Esophagus muscularis mucosa (tissue), 4 donors: ENCODE measurements around a stretch of chr6.

GRCh38 chr6:151815518-151816139, 8.1 kb downstream of the ESR1 start:
- PRO-cap, result no peak
- RAMPAGE, long total RNA, 4 experiments, result no peak in any of the 4 experiments

DNA sequence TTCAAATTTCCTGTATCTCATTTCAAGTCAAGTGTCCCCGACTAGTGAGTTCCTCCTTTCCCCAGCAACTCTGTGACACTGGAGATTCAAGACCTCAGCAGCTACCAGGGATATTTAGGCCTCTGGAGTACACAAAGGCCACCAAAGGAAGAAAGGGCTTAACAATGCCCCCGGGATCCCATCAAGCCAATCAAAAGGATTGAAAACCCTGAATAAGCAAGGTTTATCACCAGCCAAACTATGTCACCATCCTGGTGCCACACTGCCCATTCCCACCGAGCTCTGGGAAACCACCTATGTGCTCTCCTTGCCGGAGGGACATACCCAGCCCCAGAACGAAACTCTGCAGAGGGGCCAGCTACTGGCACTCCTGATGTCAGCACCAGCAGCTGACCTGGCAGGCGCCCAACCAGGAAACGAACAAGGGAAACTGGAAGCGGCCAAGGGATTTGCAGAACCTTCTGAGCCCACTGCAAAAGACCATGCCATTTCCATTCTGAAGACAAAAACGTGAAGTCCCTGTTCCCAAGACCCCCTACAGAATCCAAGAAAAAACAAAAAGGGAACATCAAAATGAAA, 305.0 kb downstream of the ESR1 start:
- PRO-cap, result unidirectional peak, plus-strand start at position 412 of the sequence; unidirectional peak, plus-strand start at position 454 of the sequence
- RAMPAGE, long total RNA, 4 experiments, result no peak in any of the 4 experiments

- PRO-cap, result unidirectional peak, plus-strand start at chr6:152129850; bidirectional peak, plus-strand start at chr6:152129942, minus-strand start at chr6:152129907
- RAMPAGE, long total RNA, 4 experiments, result no peak in any of the 4 experiments
These were observed 322.3 kb downstream of the ESR1 start for GRCh38 chr6:152129596-152130284.

DNA sequence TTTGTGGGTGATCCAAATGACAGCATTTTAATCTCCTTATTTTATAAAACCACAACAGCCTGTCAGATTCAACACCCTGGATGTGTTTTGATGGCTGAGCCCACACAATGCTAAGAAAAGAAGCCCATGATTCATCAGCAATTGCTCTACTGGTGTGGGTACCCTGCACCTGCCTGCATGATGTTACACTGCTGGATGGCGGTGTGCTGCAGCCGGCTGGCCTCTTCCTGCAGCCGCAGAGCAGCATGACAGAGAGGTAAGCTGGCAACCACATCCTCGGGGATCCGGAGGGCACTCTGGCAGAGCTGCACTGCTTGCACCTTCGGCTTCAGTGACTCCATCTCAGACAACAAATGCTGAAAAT, 327.5 kb downstream of the SYNE1 start:
- PRO-cap, result no peak
- RAMPAGE, long total RNA, 4 experiments, result no peak in any of the 4 experiments

GRCh38 chr6:152701772-152702399, 4.2 kb downstream of the MYCT1 start:
- PRO-cap, result no peak
- RAMPAGE, long total RNA, 4 experiments, result no peak in any of the 4 experiments

DNA sequence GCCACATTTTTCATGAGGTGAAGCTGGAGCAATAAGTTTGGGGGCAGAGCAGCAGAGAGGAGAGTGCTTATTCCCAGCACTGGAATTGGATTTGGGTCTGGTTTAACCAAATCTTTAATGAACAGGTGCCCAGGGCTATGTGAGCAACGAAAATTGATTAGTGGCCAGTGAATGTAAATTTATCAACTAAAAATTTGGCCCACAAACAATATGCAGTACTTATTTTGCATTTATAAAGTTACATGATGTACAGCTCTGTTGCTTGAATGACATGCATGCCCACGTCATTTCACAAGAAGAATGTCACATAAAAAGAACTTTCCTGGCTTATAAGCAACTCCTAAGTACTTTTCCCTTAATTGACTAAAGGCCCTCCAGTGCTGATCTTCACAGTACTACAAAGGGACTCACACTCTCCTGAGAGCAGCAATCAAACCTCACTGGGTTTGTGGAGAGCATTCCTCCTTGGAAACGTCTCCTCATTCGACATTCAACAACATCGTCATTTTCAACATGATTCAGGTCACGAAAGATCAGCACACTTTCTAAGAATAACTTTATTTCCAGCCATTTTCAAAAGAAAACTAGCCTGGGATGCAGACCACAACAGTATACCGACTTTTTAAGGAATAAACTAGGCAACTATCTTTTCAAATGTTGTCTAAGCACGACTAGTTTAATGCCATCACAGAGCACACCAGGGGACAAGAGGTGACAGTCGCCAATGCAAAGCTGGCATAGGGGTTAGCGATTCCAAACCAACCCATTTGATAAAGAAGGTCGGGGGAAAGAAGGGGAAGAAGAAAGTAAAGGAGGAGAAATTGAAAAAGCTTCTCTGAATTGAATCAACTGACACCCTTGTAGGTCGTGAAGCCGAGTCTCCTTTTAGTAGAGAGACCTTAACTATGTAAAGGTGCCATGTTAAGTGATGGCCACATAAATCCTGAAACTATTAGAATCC, 111.0 kb downstream of the IPCEF1 start:
- PRO-cap, result no peak
- RAMPAGE, long total RNA, 4 experiments, result no peak in any of the 4 experiments

- PRO-cap, result no peak
- RAMPAGE, long total RNA, 4 experiments, result no peak in any of the 4 experiments
These were observed 63.9 kb downstream of the IPCEF1 start for GRCh38 chr6:154292613-154293170.

DNA sequence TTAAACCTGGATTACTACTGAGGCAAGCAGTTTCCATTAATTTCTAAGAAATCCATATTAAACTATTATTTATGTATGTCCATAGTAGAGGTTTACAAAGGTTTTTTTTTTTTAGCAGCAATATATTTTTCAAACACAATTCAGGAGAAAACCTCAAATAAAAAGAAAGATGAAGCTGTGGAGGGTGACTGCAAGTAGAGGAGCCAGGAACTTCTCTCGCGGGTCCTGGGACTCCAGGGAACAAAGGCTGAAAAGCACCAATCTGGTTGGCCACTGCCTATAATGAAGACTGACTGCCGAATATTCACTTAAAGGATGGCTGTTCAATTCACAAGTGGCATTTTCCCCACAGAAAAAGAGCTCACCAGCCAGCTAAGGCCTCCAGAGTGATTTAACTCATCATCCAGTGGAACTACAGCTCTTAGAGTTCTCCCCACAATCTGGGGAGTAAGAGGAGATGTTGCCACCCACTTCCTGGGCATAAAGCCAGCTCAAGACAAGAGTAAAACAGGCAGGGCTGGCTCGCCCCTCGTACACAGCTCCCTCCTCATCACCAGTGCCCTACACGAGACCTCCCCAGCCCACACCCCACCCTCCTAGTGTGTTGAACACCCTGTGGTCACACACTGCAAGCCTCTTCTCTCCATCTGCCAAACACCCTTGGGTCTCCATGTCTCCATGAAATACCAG, 47.0 kb upstream of the IPCEF1 start:
- PRO-cap, result no peak
- RAMPAGE, long total RNA, 4 experiments, result no peak in any of the 4 experiments

GRCh38 chr6:154501182-154501827, 9.2 kb downstream of the CNKSR3 start:
- PRO-cap, result no peak
- RAMPAGE, long total RNA, 4 experiments, result no peak in any of the 4 experiments

- PRO-cap, result no peak
- RAMPAGE, long total RNA, 4 experiments, result no peak in any of the 4 experiments
These were observed 56.6 kb upstream of the CNKSR3 start for GRCh38 chr6:154566943-154567528.

GRCh38 chr6:154619262-154619697, 108.8 kb upstream of the CNKSR3 start:
- PRO-cap, result no peak
- RAMPAGE, long total RNA, 4 experiments, result no peak in any of the 4 experiments

GRCh38 chr6:154781659-154783050, 48.9 kb downstream of the SCAF8 start:
- PRO-cap, result no peak
- RAMPAGE, long total RNA, 4 experiments, result no peak in any of the 4 experiments

DNA sequence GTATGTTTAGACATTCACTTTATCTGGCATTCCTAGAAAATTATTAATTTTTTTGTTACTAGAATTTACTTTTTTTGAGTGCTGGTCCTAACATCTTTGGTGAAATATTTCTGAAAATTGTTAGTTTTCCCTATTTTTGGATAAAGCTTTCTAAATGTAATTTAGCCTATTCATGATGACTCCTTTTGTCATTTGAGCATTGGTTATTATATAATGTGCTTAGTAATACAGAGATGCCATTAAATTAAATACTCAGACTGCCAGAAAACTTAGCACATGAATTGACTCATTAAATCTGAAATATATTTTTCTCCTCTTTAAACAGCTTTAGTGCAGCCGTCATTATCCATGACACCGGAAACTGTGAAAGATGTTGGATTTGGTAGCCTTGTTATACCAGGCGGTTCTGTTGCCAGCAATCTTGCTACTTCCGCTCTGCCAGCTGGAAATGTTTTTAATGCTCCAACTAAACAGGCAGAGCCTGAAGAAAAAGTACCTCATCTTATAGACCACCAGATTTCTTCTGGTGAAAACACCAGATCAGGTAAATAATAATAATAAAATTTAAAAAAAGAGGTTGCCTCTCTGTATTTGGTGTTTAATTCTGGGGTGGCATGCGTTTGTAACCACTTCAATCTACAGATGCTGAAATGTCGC, 97.5 kb downstream of the SCAF8 start:
- PRO-cap, result no peak
- RAMPAGE, long total RNA, 4 experiments, result no peak in any of the 4 experiments

DNA sequence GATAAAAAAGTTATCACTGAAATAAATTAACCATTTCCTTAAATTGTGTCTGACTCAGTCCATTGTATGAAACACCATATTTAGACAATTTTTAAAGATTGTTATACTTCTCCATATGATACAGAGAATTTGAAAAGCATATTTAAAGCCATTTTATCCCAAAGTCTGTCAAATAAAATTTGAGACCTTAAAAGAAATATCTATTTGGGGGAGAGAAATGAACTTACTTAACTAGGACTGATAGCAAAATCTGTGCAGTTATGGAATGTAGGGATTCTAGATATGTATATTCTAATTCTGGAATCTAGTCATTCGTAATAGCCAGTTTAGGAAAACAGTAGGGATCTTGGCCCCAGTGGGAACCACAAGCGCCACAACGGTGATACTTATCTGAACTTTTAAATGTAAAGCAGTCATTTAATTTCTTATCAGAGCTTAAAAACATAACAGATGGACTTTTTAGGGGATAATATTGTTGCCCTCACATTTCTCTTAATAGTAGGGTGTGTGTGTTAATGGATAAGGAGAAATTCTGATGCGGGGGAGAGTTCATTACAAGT, 110.2 kb downstream of the SCAF8 start:
- PRO-cap, result no peak
- RAMPAGE, long total RNA, 4 experiments, result no peak in any of the 4 experiments

DNA sequence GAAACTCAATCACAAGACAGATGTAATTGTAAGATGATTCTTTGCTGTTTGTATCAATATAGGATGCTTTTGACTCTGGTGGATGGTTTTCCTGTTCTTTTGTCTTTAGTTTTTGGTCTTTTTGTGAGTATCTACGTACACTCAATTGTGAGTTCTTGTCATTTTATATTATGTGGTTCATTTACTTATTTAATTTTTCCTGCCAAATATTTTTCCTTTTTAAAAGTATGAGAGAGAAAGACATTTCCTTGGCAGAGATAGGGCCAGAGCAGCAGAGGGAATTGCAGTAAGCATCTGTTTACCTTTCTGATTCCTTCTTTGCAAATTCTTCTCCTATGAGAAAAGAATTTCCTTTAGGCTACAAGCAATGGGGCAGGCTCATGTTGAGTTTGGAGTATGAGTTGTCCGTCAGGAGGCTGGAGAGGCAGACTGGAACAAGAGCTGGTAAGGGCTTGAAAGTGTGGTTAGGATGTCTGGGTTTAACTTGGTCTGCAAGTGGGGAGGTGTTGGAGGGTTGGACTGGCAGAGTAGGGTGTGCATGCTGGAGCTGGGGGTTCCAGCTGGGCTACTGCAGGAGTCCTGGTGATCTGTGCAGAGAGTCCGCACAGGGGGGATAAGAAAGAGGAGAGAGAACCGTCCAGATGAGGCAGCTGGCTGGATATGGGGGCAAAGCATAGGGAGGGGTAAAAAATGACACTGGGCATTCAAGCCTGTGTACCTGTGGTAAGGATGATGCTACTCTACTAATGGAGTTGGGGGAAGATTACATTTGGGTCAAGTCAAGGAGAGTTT, 19.6 kb downstream of the TIAM2 start:
- PRO-cap, result no peak
- RAMPAGE, long total RNA, 4 experiments, result no peak in any of the 4 experiments

DNA sequence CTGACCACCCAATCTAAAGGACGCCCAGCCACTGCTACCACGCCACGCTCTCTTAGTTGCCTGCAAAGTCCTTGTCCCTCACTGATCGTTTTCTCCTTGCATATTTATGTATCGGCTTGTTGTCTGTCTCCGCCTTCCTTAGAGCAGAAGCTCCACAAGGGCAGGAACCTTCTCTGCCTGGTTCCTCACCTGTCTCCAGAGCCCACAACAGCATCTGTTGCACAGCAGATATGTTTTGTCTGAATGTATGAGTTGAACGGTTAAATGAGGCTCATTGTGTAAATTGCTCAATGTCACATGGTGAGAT, 96.0 kb downstream of the TIAM2 start:
- PRO-cap, result no peak
- RAMPAGE, long total RNA, 4 experiments, result no peak in any of the 4 experiments

GRCh38 chr6:155315349-155315743, 1.1 kb upstream of the TFB1M start:
- PRO-cap, result no peak
- RAMPAGE, long total RNA, 4 experiments, result no peak in any of the 4 experiments

DNA sequence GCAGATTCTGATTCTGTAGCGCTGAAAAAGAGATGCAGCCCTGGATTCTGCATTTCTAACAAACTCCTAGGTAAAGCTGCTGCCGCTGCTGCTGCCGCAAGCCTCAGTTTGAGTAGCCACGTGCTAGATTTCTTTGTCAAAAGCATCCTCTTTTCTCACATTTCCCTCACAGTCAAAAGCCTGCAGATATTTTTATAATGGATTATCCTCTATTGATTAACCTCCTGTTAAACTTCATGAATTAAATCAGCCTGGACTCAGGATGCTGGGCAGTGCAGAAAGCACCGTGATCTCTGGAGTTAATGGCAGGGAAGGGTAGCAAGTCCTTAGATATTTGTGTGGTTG, 178.5 kb upstream of the NOX3 start:
- PRO-cap, result no peak
- RAMPAGE, long total RNA, 4 experiments, result no peak in any of the 4 experiments

DNA sequence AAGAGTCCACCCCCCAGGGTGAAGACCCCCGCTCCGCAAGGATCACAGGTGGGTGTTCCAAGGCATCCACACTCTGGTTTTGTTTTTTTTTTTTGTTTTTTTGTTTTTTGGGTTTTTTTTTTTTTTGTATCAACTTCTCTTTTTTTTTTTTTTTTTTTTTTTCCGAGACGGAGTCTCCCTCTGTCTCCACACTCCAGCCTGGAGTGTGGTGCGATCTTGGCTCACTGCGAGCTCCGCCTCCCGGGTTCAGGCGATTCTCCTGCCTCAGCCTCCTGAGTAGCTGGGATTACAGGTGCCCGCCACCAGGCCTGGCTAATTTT, 58.1 kb upstream of the ARID1B start:
- PRO-cap, result no peak
- RAMPAGE, long total RNA, 4 experiments, result no peak in any of the 4 experiments

GRCh38 chr6:156779098-156780283, 2.3 kb downstream of the ARID1B start:
- PRO-cap, result bidirectional peak, plus-strand start at chr6:156779838, minus-strand start at chr6:156779729; unidirectional peak, minus-strand start at chr6:156779998
- RAMPAGE, long total RNA, 4 experiments, result no peak in any of the 4 experiments